Bronchus (tissue), 1 donor: ENCODE measurements around a stretch of chr7.

DNA sequence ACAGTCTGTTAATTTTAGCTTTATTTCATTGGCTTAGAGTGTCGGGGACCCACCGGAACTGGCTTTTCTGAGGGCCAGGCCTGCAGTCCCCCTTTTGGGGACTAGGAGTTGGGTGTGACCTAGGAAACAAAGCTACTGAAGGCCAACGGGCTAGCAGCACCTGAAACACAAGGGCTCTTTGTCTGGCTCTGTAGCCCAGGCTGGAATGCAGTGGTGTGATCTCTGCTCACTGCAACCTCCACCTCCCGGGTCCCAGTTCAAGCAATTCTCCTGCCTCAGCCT, 820 bp upstream of the ANLN start:
- PRO-cap: no peak

DNA sequence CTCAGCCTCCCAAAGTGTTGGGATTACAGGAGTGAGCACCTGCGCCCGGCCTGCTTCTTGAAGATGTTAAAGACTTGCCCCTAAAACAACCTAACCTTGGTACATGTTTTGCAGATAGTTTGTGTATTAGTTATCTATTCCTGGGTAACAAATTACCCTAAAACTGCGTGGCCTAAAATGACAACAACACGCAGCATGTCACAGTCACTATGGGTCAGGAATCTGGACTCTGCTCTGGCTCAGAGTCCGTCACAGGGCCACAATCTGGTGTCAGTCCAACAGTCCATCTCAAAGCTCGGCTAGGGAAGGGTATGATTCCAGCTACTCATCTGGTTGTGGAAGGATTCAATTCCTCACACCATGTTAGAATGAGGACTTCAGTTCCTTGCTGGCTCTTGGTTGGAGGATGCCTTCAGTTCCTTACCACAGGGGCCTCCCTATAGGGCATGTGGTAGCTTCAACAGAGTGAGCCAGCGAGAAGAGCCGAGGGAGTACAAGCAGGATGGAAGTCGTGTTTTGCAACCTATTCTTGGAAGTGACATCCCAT, 71.2 kb downstream of the ANLN start:
- PRO-cap: no peak

- PRO-cap: bidirectional peak, plus-strand start at chr7:36781276, minus-strand start at chr7:36781111
These were observed 56.6 kb upstream of the AOAH start for GRCh38 chr7:36780722-36781526.

DNA sequence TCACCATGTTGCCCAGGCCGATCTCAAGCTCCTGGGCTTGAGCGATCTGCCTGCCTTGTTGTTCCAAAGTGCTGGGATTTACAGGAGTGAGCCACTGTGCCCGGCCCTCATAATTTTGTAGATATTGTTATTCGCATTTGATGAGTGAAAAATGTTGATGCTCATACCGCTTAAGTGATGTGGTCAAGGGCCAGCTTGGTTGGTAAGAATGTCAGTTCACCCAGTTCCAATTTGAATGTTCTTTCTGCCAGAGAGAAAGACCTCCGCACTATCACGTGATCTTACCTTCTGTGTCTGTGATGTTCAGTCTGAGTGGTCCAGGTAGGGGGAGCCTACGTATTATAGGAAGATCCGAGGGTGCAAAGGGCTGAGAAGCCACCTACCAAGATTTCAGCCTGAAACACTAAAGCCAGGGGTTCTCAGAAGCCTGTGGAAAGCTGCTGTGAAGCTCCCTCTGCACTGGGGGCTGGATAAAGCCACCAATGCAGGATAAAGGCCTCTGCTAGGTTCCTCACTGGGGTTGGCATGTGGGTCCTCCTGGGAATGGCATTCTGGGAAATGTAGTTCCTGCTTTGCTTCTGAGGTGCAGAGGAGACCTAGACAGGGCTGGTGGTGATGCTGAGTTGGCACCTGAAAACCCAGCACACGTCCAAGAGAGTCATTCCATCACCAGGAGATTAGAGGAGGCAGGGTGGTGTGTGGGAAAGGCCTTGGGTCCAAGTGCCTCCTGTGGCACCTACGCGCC, 64.6 kb upstream of the AOAH start:
- PRO-cap: bidirectional peak, plus-strand start at position 348 of the sequence, minus-strand start at position 233 of the sequence

- PRO-cap: no peak
These were observed 182.7 kb upstream of the AOAH start for GRCh38 chr7:36906947-36907469.

- PRO-cap: no peak
These were observed 313.9 kb upstream of the AOAH start for GRCh38 chr7:37038184-37038642.

DNA sequence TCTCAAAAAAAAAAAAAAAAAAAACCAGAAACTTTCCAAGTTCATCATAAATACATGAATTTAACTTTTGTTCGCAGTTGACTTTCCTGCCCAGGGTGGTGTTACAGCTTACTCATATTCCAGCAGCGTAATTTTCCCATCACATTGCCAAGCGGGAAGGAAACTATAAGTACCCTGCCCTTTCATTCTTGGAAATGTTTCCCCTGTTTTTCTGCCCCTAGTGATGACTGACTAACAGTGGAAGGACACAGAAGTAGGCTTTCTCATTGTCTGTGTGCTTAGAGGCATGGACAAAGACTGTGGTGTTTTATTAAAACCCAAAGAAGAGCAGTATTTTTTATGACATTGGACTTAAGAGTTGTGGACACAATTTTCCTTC, 197.9 kb downstream of the ELMO1 start:
- PRO-cap: no peak

GRCh38 chr7:37385510-37386307, 63.0 kb downstream of the ELMO1 start:
- PRO-cap: no peak

DNA sequence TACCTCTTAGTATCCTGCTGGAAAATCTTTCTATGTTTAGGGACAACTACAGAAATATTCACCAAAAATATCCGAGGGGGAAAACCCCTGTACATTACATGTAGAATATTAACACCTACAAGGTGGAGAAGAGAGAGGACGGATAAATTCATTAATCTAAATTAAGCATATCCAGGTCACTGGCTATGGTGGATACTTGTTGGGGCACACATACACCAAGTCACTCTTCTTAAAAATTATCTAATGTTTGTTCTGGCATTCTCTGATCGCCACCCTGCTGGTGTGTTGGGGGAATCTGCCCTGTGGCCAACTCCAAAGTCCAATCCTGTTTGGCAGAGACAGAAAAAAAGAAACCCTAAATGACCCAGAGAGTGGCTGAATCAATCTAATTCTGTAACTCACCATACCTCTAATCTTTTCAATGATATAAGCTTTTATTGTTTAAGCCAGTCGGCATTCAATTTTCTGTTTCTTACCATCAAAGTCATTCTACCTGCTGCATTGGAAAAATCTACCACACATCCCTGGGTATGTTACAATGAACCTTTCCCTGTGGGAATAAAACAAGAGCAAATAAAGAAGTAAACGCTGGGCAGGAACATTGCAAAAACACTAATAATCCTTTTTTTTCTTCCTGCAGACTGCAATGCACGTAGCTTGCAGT, 34.3 kb downstream of the ELMO1 start:
- PRO-cap: no peak

DNA sequence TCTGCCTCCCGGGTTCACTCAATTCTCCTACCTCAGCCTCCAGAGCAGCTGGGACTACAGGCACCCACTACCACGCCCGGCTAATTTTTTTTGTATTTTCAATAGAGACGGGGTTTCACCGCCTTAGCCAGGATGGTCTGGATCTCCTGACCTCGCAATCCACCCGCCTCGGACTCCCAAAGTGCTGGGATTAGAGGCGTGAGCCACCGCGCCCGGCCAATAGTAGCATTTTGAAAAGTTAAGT, 4.1 kb downstream of the ELMO1 start:
- PRO-cap: no peak

DNA sequence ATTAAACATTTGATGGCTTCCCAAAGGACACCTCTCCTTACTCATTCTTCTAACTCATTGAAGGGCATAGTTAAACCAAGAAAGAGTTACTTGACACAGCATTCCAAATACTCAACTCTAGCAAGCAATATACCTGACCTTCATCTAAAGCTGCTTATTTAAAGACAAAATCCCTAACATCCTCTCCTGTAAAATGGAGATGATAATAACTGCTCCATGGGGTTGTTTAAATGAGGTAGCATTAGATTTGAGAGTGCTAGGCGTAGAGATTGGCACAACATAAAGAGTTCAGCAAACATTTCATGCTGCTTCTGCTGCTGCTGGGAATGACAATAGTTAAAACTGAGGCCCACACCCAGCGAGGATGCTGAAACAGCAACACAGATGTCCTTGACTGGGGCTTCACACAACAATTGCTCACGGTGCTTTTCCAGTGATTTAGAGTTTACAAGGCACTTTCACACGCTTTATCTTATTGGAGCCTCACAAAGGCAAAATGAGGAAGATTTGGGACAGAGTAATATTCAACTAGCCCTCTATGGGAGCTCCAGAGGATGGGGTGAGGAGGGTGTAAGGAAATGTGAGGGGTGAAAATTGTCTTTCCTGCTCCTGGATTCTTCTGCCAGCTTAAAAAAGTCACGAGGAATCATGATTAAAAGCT, 65.4 kb upstream of the ELMO1 start:
- PRO-cap: no peak

GRCh38 chr7:37674377-37675008, 9.1 kb upstream of the GPR141 start:
- PRO-cap: no peak

DNA sequence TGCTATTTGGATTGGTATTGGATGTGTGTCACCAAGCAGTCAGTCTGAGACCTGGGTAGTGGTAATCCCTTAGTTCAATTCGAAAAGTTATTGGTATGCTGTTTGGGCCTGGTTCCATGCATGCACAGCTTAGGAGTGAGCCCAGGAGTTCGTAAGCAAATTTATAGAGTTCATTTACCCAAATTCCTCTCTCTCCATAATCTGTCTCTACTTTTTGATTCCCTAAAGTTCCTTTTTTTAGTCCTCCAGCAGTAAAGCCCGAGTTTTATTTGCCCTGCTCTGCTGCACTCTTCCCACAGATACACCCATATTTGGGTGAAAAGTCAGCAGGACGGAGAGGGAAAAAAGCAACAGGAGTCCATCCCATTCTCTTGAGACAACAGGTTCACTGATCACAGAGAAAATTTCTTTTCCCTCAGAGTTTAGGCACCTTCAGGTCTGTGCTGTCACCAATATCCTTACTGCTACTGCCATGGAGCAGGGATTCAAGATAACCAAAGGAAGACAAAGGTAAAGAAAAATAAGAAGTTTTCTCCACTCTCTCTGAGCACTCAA, 82.5 kb downstream of the EPDR1 start:
- PRO-cap: no peak

DNA sequence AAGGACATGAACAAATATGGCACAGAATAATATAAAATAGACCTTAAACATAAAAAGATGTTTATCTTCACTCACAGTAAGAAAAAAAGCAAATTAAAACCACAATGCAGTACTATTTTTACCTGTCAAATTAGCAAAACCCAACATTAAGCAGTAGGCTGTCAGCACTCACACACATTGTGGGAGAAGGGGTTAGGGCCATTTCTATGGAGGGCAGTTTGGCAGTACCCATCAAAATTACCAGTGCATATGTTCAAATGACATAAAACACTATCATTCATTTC, 55.7 kb downstream of the STARD3NL start:
- PRO-cap: no peak

- PRO-cap: bidirectional peak, plus-strand start at chr7:38311525, minus-strand start at chr7:38311444
These were observed 133.3 kb downstream of the STARD3NL start for GRCh38 chr7:38311094-38312047.

DNA sequence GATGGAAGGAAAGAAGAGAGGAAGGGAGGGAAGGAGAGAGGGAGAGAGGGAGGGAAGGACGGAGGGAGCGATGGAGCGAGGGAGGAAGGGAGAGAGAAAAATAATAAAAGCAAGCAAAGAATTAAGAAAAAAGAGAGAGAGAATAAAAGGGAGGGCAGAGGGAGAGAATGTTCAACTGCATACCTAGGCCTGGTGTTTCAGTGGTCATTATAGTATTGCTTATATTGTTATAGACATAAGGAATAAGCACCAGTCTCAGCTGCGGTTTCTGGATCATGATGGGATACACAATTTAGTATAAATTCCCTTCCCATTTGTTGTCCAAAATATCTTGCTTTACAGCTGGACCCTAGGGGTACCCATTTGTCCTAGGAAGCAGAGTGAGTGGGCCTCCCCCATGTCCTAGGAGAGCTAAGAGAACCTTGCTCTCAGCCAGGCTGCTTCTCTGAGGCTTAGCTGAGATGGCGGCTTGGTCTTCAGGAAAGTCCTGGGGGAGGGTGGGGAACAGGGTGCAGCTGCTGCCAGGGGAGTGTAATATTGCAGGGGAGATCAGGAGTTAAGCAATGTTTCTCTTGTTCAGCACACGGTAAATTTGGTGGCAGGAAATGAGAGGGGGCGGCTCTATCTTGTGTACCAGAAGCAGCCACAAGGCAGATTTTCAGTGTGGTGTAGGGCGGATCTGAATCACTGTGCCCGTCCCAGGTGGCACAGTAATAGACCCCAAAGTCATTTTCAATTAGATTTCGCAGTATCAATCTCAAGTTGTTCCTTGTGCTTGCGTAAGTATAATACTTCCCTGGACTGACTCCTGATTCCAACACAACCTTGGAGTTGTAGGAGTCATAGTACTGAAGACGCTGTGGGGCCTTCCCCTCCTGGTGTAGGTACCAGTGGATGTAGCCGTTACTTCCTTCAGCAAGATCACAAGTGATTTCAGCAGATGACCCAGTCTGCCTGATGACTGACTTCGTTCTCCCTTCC, 184.4 kb downstream of the STARD3NL start:
- PRO-cap: no peak

GRCh38 chr7:39624435-39624911, 1.1 kb downstream of the RALA start:
- PRO-cap: no peak

DNA sequence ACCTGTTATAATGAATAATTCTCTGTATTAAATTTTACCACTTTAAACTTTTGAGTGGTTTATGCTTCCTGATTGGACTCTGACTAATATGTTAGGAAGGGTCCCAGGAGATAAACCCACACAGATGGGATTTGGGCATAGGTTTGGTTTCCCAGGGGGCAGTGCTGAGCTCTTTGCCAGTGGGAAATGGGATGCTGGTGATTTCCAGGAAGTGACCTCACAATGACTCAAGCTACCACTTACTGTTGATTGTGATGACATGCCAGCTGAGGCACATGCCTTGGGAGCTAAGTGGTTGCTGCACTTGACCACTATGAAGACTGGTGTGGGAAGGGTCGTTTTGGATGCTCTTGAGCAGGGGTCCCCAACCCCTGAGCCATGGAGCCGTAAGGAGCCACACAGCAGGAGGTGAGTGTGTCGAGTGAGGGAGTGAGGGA, 159.1 kb upstream of the CDK13 start:
- PRO-cap: no peak

- PRO-cap: no peak
These were observed 2.3 kb downstream of the CDK13 start for GRCh38 chr7:39952285-39952854.

- PRO-cap: no peak
These were observed 47.6 kb downstream of the CDK13 start for GRCh38 chr7:39997394-39998243.